Monocyte (primary cell): ENCODE data around the genes H2AC1 and H1-4.

GRCh38 chr6:25035190-25035778, 99.5 kb upstream of the RIPOR2 start:
- PRO-cap, 2 experiments, result no peak in any of the 2 experiments

DNA sequence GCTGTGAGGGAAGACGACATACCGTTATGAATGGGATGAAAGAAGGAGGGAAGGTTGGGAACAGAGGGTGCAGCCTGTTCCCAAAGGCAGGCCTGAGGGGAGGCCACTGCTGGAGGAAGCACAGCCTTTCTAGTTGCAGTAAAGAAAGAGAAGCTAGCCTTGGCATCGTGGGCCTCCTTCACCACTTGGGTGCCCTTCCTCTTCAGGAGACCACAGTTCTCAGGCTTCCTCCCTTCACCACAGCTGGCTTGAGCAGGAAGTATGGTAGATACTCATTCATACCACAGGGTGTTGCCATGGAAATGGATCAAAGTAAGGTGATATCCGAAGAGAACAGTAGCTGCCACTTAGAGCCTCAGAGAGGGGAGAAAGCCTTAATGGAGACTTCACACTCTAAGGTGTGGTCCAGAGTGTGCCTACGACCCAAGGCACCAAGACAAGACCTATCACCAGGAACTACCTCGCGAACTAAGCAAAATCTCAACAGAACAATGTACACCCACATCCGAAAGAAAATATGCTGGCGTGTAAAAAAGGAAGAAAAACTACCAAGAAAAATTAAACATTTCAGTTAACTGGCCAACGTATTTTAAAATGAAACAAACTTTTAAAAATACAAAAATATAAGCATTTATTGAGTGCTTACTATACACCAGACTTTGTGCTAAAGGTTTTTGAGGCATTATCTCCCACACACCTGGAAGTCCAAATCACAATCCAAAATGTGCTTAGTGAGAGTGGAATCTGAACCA, 120.5 kb upstream of the RIPOR2 start:
- PRO-cap, 2 experiments, result no peak in any of the 2 experiments

DNA sequence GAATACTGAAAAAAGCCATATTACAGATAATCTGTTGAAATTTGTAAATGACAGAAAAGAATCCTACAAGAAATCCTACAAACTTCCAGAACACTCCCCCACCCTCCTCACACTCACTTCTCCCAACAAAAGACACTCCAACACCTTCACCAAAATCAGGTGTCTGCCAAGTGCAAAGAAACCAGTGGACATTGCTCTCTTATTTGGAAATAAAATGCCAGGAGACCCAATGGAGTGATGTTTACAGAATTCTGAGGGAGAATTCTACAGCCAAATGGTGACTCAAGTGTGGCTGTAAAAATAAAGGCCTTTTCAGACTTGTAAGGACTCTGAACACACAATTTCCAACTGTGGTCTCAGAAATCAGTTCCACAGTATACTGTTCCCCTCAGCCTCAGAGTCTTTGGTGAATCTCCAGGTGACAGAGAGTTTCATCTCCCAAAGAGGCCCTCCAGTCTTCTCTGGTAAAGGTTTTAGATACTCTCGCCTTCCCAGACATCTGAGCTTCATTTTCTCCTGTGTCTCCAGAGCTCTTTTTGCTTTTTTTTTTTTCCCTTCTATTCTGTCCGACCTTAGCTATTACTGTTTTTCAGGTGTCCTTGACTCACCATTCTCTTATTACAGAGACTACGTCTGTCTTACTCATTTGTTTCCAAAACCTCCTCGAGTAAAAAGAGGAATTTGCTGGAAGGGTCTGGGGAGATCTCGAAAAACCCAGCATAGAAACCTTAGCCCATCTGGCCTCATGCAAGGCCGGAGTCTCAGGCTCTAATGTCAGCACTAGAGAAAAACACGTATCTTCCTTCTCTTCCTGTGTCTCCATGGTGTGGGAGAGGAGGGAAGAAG, 109.4 kb upstream of the CARMIL1 start:
- PRO-cap, 2 experiments, result no peak in any of the 2 experiments

GRCh38 chr6:25179190-25179570, 100.0 kb upstream of the CARMIL1 start:
- PRO-cap, 2 experiments, result no peak in any of the 2 experiments

GRCh38 chr6:25192360-25193023, 86.7 kb upstream of the CARMIL1 start:
- PRO-cap, 2 experiments, result no peak in any of the 2 experiments

- PRO-cap, 2 experiments, result no peak in any of the 2 experiments
These were observed 3.8 kb upstream of the CARMIL1 start for GRCh38 chr6:25275253-25275802.

DNA sequence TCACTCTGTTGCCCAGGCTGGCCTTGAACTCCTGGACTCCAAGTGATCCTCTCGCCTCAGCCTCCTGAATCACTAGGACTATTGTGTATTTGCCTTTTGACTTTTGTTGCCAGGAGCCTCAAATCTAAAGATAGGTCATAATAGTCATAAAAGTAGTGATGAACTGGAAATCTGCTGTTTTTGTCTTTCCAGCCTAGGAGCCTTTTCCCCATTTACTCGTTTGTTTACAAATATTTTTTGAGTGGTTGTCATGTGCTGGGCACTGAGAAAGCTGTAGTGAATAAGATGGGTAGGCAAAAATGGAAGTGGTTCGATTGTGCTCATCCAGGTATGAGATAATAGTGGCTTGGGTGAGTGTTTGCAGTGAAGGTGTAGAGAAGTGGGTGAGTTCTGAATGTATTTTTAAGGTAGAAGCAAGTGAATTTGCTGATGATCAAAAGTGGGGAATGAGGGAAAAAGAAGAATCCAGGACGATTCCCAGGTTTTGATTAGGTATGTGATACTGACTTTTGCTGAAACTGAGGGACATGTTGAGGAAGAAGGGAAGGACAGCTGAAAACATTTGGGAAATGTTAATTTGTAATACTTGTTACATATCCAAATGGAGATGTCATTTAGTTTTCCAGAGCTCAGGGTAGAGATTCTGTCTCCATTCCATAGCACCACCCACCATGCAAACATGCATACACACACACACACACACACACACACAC, 53.0 kb downstream of the CARMIL1 start:
- PRO-cap, 2 experiments, result no peak in any of the 2 experiments

DNA sequence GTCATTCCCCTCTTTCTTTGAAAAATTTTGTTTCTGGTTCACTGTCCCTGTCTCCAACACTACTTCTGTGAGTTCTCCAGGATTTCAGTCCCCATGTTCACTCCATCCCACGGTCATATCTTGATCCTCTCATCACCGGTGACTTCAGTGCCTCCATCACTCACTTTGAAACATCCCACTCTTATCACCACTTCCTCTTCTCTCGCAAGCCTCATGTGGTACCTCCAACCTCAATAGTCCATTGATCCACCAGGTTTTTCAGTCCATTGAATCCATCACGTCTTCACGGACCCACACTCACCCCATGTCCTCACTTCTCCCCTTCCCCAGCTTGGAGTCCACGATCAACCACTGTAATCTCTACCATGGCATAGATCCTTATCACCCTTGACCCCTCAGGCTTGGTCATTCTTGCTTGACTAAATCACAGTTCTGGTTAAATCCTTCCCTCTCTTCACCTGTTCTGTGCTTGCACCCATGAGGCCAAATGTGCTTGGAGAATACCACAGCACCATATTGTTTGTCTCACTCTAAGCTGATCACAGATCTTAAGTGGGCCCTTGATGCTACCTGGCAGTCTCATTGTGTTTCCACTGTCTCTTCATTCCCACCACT, 64.9 kb downstream of the CARMIL1 start:
- PRO-cap, 2 experiments, result no peak in any of the 2 experiments

DNA sequence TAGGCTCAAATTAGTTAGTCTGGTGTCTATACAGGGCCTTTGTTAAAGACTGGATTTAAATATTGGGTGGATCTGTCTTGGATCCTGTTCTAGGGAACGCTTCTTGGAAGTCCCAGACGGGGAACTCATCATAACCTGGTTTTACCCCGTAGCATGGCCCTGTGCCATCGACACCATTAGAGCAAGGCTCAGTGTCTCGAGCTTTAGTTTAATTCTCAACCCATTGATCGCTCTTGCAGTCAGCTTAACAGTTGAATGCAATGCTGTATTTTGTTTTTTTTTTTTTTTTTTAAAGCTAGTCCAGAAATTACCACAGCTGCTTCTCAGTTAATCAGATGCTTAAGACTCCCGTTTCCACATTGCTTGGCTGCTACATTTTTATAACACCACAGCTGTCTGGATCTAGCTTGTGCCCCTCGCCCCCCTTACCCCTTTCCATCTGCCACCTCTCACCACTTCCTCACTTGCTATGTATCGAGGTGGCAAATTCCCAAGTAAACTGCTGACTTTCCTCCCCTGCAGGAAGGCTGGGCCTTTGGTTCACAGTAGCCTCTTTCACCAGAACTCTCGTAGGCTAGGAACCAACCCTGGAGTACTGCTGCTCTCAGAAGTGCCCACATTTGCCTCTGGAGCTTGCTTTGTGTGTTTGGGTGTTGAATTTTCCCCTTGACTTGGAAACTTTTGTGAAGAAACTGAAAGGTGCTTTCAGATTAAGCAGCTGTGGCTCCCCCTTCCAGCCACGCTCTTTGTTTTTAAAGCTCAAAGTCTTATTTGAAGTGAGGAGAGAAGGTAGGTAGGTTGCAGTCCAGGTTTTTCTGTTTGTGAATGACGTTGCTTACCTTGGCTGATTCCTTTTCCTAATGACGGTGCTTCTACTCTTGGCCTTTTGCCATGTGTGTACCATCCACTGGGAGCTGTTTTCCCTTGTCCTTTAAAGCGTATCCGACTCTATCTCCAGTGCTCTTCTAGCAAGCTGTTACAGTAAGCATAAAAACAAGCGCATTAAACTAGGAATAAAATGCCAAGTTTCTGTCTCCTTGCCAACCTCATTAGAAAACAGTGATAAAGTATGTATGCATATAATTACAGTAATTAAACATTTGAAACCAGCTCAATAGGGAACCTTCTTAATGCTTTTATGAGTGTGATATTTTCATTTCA, 90.3 kb downstream of the CARMIL1 start:
- PRO-cap, 2 experiments, result no peak in any of the 2 experiments

GRCh38 chr6:25524623-25525139, 127.3 kb upstream of the SCGN start:
- PRO-cap, 2 experiments, result no peak in any of the 2 experiments

DNA sequence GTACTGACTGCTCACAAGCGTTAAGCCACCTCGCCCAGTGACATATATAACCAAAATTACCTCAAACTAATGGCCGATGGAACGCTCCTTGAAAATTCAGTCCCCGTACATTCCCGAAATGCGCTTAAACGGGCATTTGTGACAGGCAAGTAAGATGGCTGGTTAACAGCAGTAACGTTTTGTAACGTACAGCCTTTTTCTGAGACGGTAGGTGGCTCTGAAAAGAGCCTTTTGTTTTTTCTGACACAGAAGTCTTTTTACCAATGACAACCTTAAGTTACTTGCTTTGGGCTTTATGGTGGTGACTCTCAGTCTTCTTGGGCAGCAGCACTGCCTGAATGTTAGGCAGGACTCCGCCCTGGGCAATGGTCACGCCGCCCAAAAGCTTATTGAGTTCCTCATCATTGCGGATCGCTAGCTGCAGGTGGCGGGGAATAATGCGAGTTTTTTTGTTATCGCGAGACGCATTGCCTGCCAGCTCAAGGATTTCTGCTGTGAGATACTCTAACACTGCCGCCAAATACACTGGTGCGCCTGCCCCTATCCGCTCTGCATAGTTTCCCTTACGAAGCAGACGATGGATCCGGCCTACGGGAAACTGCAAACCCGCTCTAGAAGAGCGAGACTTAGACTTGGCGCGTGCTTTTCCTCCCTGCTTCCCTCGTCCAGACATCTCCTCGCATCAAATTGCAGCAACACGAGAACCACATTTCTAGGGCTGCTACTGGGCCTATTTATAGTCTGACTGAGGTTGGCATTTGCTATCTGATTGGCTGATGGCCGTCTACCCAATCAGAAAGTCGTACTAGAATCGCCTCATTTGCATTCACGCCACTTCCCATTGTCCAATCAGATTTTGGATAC, at the start of gene H2AC1:
H2AC1 (minus strand) TSS at position 708 of the 864 bp plus-strand sequence.
- PRO-cap, 2 experiments, result no peak in any of the 2 experiments

- PRO-cap, 2 experiments, result no peak in any of the 2 experiments
These were observed 8.0 kb upstream of the SLC17A3 start for GRCh38 chr6:25881910-25882659.

DNA sequence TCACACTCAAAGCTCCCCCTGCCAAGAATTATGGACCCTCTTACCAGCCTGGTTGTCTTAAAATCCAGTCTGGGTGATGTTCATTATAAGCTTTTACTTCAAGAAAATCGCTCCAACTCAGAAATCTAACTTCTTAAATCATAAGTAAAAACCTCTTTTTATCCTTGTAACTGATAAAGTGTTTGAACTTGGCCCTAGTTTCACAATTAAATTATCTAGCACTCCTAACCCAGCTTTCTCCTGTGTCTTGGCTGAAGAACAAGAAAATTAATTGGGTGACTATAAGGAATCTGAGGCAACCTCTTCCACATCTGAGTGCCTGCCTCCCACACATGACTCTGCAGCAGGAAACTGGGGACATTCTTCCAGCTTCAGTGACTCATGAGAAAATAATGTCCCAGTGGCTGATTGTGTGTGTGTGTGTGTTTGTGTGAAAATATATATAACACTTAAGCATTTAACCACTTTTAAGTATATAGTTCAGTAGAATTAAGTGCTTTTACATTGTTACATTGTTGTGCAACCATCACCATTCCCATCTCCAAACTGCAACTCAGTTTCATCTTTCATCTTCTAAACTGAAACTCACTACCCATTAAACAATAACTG, 8.5 kb downstream of the TRIM38 start:
- PRO-cap, 2 experiments, result no peak in any of the 2 experiments

DNA sequence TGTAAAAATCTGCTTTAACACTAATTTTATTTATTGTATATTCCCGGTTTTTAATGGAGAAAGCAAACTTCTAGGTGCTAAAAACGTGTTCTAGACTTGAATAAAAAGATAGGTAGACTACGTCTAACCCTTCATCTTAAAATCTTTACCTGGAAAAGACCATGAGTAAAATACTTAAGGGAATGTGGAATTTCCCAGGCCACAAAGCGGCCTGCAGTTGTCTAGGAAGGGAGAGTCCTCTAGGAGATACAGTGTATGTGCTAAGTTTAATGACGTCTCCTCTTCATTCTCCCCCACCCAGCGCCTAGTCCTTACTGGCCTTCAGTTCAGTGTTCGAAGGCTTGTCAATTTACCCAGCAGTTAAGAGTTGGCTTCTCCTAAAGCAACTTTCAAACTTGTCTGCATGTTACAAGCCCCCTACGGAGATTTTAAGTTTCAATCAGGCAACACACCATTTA, 1.4 kb downstream of the H2BC4 start:
- PRO-cap, 2 experiments, result no peak in any of the 2 experiments

GRCh38 chr6:26156025-26156933, at the start of gene H1-4:
H1-4 (plus strand) TSS chr6:26156329.
- PRO-cap, 2 experiments, result peak in 2 of 2 experiments; most common plus-strand start chr6:26156328 (in 1); most common minus-strand start chr6:26156273 (in 1)

GRCh38 chr6:26158596-26159249, 801 bp downstream of the H2BC5 start:
- PRO-cap, 2 experiments, result peak in 2 of 2 experiments; most common plus-strand start chr6:26159124 (in 1); most common minus-strand start chr6:26158925 (in 2)

GRCh38 chr6:26159250-26159871, 1.4 kb downstream of the H2BC5 start:
- PRO-cap, 2 experiments, result no peak in any of the 2 experiments

DNA sequence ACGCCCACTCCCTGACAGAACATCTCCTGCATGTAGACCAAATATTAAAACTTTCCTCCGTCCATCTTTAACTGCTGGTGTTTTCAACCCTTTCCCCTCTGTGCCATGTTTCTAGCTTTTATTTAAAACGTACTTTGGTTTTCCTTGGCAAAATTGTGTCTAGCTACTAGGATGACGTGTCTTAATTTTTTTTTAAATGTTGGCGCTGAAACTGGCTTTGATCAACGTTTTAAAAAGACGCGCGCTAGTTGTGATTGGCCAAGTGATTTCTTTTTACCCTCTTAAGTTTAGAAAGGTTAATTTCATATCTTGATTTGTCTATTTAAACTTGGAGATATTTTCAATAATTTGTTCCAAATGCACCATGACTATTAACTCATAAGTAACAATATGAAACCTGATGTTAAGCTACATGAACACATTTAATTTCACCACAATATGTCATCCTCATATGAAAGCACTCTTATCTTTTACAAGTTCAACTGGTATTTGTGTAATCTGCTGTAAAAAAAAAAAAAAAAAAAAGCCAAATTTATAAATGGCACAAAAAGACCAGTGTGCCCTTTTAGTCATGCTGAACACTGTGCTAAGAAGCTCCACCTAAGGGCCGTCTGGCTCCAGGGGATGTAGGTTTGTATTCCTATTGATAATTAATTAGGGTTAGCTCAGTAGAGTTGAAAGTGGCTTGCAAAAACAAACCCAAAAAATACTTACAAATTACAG, 452 bp upstream of the H3C4 start:
- PRO-cap, 2 experiments, result peak in 2 of 2 experiments; most common plus-strand start position 47 of the sequence (in 2)

GRCh38 chr6:26205183-26205898, 931 bp downstream of the H4C5 start:
- PRO-cap, 2 experiments, result no peak in any of the 2 experiments

DNA sequence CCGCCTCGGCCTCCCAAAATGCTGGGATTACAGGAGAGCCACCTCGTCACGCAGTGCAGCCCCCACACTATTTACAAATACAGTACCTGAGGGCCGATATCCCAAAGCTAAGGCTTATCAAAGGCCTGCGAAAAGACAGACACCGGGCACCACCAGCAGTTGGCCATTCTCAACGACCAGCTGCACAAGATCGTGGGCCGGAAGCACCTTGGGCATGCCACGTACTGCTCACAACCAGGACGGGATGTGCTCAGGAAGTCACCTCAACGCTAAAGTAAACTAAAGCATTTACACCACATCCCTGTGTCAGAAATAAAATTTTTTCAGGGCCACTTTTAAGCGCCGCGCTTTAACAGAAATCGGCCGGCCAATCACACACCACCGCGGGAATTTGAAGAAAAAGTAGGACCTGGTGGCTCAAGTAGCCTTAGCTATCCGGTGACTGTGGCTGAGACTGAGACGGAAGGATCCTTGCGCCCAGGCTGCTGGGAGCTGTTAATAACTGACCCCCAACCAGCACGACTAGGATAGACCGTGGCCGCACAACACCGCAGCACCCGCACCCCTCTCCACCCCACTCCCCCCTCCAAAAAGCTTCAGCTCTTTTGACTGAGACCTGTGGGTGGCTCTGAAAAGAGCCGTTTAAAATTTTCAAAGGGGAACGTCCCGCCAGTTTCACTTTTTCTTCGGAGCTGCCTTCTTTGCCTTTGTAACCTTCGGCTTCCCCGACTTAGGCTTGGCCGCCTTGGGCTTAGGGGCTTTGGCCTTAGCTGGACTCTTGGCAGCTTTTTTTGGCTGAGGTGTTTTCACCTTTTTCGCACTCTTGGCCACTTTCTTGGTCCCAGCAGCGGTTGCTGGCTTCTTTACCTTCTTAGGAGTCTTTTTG, 951 bp downstream of the H1-3 start:
- PRO-cap, 2 experiments, result no peak in any of the 2 experiments